Esophagus squamous epithelium (tissue), 4 donors: Measurements from ENCODE around the genes LGSN, PHF3 and EYS.

DNA sequence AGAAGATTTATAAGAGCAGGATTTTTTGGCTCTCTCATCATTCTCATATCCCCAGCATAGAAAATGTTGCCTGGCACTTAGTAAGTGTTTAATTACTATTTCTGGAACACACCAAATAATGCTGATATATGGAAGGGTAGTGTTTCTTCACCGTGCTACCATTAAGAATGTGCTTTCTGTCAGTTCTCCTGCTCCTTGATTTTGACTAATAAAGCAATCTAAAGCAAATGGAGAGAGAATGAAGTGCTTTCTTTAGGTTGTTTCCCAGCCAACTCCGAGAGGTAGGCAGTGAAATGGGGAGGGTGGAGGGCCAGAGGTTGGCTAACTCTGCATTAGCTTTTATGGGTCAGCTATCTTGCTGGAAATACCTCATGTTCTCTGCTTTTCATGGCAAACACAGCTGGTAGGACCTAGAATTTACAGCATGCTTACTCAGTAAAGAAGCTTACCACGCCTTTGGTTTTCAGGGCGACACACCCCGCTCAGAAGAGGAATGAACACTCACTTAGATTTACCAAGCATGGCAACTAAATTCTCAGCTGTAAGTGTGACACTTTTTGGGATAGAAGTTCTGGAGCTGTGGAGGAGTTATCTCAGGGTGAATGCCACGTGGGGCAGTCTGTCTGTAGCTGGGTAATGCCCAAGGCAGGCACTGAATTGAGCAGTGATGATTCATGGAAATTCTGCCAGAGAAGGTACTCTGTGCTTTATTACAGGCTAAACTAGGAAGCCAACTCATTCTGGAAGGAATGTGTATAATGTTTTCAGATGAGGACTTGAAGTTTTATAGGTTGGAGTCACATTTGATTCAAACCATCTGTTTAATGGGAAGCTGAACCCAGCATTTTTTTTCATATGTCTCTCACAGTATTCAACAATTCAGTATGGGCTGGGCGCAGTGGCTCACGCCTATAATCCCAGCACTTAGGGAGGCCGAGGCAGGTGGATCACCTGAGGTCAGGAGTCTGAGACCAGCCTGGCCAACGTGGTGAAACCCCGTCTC, 3.8 kb upstream of the PRIM2 start:
- PRO-cap = no peak
- RAMPAGE, long total RNA, 4 experiments = no peak in any of the 4 experiments

DNA sequence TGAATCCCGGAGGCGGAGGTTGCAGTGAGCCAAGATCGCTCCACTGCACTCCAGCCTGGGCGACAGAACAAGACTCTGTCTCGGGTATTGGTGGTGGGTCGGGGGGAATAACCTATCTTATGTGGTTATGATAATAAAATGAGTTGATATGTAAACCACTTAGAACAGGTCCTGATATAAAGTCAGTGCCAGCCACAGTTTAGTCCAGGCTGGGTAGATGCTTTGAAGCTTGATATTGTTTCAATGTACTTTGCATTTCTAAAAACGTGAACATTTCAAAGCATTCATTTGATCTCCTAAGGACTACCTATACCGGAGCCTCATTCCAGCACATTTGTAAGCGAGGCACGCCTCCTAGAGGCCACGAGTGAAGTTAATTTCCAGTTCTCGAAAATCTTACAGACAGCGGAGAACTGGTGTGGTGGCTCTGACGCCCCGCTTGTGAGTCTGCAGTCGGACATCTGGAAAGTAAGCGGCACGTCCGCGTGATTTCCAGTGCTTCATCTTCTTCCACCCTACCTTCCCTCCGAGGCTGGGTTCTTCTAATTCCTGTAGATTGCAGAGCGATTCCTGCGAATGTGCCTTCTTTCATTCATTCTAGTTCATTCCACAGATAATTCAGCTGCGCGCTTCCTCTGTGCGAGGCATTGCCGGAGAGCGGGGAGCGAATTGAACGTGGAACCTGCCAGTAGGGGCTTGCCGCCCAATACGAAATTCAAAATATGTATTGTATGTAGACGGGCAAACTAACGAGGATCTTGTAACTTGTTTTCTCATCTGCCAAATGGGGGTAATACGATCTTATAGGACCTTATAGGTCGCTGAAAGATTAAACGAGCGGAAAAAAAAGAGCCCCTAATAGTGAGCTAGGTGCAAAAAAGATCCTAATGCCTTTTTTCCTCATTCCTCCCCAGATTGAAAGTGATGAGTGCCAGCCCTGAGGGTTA, 827 bp upstream of the PRIM2 start:
- PRO-cap = unidirectional peak, plus-strand start at position 452 of the sequence; unidirectional peak, plus-strand start at position 647 of the sequence
- RAMPAGE, long total RNA, 4 experiments = no peak in any of the 4 experiments

DNA sequence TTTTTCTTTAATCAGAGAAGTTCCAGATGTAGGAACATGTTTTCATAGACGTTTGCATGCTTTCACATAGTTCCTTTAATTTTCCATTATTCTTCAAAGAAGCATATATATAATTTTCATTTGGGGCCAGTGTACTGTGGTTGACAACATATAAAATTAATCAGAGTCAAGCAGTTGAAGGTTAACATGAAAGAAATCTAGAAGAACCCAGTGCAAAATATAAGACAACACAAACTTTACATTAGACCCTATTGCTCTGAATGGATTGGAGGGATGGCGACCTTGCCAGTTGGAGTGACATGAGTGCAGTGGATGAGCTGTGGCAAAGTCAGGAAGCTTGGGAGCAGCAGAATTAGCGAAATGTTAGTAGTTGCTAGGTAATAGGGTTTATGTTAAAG, 105.8 kb downstream of the PRIM2 start:
- PRO-cap = no peak
- RAMPAGE, long total RNA, 4 experiments = no peak in any of the 4 experiments

DNA sequence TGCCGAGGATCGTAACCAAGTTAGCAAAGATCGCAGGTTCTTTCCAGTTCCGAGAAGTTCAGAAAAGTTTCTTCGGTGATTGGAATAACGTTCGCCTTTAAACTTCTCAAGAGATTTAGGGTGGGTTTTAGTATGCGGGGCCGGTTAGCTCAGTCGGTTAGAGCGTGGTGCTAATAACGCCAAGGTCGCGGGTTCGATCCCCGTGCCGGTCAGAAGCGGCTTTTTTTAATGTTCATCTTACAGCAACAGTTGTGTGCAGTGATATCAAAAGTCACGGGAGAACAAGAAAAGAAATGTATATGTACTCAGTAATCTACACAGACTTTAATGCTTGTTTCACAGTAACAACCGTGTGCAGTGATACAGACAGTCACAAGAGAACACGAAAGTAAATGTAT, 482.6 kb downstream of the PRIM2 start:
- PRO-cap = no peak
- RAMPAGE, long total RNA, 4 experiments = no peak in any of the 4 experiments

DNA sequence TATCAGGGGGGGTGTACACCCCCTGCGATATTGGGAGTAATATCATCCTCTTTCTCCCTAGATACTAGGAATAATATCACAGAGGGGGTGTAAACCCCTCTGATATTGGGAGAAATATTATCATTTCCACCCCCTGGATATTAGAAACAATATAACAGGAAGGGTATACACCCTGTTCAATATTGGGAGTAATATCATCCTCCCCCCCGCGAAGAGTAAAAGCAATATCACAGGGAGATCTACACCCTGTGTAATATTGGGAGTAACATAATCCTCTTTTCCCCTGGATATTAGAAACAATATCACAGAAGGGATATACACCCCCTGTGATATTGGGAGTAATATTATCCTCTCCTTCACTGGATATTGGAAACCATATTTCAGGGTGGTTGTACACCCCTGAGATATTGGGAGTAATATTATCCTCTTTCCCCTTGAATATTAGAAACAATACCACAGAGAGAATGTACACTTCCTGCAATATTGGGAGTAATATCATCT, 1248.0 kb downstream of the KHDRBS2 start:
- PRO-cap = no peak
- RAMPAGE, long total RNA, 4 experiments = no peak in any of the 4 experiments

GRCh38 chr6:62286294-62286985, 415 bp upstream of the KHDRBS2 start:
- PRO-cap = bidirectional peak, plus-strand start at chr6:62286352, minus-strand start at chr6:62286202
- RAMPAGE, long total RNA, 4 experiments = no peak in any of the 4 experiments

DNA sequence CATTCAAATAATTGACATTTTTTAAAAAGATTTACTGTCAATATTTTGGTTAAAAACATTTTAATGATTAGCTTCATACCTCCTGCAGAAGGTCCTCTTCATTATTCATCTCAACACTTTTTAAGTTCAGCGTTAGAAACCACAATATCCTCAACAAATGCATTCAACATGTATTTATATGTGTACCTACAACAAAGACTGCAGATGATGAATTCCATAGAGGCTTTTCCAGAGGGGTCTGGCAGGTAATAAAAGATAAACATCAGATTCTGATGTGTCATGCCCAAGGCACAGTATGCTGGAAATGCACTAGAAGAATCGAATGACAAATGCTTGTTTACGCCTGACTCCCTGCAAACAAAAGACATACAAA, at the start of gene LGSN:
Gene LGSN (minus strand): TSS at position 149 of the 373 bp plus-strand sequence.
- PRO-cap = no peak
- RAMPAGE, long total RNA, 4 experiments = no peak in any of the 4 experiments

GRCh38 chr6:63441056-63442102, 121.6 kb upstream of the LGSN start:
- PRO-cap = no peak
- RAMPAGE, long total RNA, 4 experiments = no peak in any of the 4 experiments

- PRO-cap = no peak
- RAMPAGE, long total RNA, 4 experiments = no peak in any of the 4 experiments
Observed at GRCh38 chr6:63475594-63476161, 96.6 kb upstream of the PTP4A1 start.

DNA sequence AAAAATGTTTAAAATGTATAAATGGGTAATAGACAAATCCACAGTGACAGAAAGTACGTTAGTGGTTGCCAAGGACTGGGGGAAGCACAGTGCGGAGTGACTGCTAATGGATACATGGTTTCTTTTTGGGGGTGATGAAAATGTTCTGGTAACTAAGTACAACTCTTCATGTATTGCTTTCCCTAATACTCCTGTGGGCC, 94.1 kb upstream of the PTP4A1 start:
- PRO-cap = no peak
- RAMPAGE, long total RNA, 4 experiments = no peak in any of the 4 experiments

DNA sequence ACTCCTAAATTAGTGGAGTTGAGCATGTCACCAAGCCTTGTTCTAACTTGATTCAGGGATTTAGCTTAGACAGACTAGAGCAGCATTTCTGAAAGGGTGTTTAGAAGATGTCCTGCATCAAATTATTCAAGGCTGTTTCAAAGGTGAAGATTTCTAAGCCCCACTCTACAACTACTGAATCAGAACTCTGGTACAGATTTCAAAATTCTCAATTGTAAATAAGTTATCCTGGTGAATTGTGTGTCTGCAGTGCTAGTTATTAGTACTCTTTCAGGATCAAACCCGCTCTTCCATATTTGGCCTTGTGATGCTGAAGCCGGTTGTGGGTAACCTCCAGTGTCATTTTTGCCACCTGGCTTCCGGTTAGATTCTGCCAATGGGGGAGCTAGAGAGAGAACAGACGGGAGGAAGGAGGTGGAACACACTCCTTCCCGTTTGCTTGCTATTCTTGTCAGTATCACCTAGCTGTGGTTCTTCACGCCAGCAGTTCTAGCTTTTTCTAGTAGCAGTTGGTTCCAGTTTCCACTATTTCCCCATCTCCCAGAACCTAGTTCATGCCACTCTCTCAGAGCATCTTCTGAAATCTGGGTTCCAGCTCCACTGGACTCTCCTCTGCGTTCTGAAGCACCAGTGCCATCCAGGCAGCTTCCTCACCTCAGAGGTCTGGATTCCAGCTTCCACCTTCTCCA, 47.2 kb upstream of the PTP4A1 start:
- PRO-cap = no peak
- RAMPAGE, long total RNA, 4 experiments = no peak in any of the 4 experiments

DNA sequence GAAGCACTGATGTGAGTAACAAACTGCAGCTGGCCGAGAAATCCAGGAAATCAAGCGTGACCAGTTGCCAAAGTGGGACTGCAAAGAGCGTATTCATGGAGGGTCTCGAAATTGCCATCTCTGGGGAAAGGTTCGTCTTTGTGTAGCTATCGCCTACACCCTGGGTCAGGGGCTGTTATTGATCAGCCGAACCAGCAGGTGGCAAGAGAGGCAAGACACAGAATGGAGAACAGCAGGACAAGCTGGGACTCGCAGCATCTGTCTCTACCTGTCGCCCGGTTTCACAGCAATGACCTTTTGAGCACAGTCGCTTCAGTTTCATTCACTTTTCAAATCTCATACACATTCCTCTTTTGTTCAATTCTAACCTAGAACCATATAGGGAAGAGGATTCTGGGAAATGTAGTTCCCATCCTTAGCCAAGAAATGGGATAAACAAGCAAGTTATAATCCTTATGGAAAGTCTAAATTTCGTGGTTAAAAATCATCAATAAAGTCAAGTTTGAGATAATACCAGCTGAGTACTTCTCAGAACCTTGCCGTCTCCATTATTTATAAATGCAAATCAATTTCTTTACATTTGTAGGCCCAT, 26.4 kb downstream of the PTP4A1 start:
- PRO-cap = no peak
- RAMPAGE, long total RNA, 4 experiments = no peak in any of the 4 experiments

- PRO-cap = bidirectional peak, plus-strand start at chr6:63635802, minus-strand start at chr6:63635678; bidirectional peak, plus-strand start at chr6:63636360, minus-strand start at chr6:63636139
- RAMPAGE, long total RNA, 4 experiments = start-site peak on the plus strand in 1 of 4 experiments, at chr6:63635805-63636120 at its widest, 39 to 206 reads per replicate
Observed at GRCh38 chr6:63635550-63636430, at the start of gene PHF3. Gene PHF3 (plus strand): TSS chr6:63635802.

GRCh38 chr6:63653910-63654686, 18.5 kb downstream of the PHF3 start:
- PRO-cap = no peak
- RAMPAGE, long total RNA, 4 experiments = no peak in any of the 4 experiments

GRCh38 chr6:63696633-63697515, 61.3 kb downstream of the PHF3 start:
- PRO-cap = no peak
- RAMPAGE, long total RNA, 4 experiments = no peak in any of the 4 experiments

GRCh38 chr6:63712792-63713741, 77.5 kb downstream of the PHF3 start:
- PRO-cap = no peak
- RAMPAGE, long total RNA, 4 experiments = no peak in any of the 4 experiments

- PRO-cap = no peak
- RAMPAGE, long total RNA, 4 experiments = no peak in any of the 4 experiments
Observed at GRCh38 chr6:65707061-65707460, at the start of gene EYS. Gene EYS (minus strand): TSS chr6:65707226.

GRCh38 chr6:68635693-68636237, 683 bp downstream of the ADGRB3 start:
- PRO-cap = no peak
- RAMPAGE, long total RNA, 4 experiments = no peak in any of the 4 experiments

DNA sequence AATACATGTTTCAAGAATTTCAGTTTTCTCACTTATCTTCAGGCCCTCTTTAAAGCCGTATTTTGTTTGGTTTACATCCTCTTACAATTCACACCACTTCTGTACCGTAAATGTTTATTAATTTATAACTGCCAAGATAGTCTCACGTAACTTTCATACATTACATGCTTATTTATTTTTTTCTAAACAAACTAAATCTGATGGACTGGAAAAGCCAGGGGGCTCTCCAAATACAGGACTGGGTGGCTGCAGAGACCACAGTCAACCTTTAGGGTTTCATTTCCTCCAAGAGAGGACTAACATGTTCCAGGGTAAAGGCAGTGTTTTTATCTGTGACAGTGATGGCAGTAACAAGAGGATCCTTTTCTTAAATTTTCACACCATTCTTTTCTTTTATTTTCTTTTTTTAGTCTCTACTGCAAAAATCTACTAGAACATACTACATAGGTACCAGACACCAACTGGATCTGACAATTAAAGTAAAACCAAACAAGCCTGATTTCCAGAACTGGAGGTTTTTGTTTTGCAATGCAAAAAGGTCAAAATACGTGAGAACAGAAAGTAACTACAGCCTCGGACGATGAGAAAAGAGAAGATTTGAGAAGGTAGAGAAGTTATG, 1.3 kb downstream of the LMBRD1 start:
- PRO-cap = no peak
- RAMPAGE, long total RNA, 4 experiments = no peak in any of the 4 experiments

DNA sequence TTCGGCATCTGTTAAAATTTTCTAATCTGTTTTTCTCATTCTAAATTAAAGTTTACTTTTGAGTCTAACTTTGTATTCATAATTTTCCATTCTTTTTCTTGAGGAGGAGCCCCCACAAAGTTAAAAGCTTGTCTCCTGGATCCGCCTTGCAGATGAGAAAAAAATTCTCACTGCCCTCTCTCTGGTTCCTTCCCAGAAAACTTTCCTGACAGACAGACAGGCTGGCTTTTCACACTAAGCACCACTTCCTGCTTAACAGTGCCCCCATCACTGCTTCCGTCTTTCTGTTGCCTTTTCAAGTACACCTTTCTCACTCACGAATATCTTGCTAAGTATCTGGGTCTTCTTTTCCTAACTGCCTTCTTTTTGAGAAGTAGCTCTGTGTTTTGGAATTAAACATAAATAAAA, 19.7 kb upstream of the LMBRD1 start:
- PRO-cap = no peak
- RAMPAGE, long total RNA, 4 experiments = no peak in any of the 4 experiments